Measurements from ENCODE around the genes PLK1 and XPO6.

GRCh38 chr16:23594261-23594512 lies 1.9 kb downstream of the NDUFAB1 start:
- PRO-cap: no peak
- RAMPAGE, long total RNA, 4 experiments: no peak in any of the 4 experiments

- PRO-cap: no peak
- RAMPAGE, long total RNA, 4 experiments: no peak in any of the 4 experiments
These were observed at the start of gene PLK1 for GRCh38 chr16:23678553-23679637. PLK1 (plus strand) TSS chr16:23678889.

- PRO-cap: no peak
- RAMPAGE, long total RNA, 4 experiments: no peak in any of the 4 experiments
These were observed 9.9 kb downstream of the PLK1 start for GRCh38 chr16:23688488-23689075.

DNA sequence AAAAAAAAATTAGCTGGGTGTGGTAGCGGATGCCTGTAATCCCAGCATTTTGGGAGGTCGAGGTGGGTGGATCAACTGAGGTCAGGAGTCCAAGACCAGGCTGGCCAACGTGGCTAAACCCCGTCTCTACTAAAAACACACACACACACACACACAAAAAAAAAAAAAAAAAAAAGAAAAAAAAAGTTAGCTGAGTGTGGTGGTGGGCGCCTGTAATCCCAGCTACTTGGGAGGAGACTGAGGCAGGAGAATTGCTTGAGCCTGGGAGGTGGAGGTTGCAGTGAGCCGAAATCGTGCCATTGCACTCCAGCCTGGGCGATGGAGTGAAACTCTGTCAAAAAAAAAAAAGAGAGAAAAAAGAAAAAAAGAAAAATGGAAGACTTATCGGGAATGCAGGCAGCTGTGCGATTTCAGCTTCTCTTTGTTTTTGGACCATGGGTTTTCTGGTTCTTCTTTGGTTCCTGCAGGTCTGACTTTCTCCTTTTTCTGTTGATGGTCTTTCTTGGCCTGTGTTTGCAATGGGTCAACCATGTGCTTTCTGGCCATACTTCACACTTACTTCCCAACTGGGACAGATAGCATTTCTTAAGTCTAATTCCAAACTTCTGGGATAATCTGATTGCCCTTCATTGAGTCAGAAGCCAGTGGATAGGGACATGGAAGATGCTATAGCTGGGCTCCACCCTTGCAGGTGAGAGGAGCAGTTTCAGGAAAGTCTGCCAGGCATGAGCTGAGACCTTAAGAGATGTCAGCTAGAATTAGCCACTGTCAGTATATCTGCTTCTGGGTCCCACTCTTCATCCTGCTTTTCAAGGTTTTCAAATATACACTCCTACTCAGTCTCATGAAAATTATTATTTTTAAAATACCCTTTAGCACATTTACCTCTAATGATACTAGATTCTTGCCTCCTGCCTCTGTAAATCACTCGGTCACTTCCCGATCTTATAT lies 37.5 kb downstream of the PRKCB start:
- PRO-cap: no peak
- RAMPAGE, long total RNA, 4 experiments: no peak in any of the 4 experiments

GRCh38 chr16:24731048-24731633 lies 1.7 kb downstream of the TNRC6A start:
- PRO-cap: no peak
- RAMPAGE, long total RNA, 4 experiments: no peak in any of the 4 experiments

GRCh38 chr16:24810856-24811497 lies 34.8 kb upstream of the SLC5A11 start:
- PRO-cap: no peak
- RAMPAGE, long total RNA, 4 experiments: no peak in any of the 4 experiments

DNA sequence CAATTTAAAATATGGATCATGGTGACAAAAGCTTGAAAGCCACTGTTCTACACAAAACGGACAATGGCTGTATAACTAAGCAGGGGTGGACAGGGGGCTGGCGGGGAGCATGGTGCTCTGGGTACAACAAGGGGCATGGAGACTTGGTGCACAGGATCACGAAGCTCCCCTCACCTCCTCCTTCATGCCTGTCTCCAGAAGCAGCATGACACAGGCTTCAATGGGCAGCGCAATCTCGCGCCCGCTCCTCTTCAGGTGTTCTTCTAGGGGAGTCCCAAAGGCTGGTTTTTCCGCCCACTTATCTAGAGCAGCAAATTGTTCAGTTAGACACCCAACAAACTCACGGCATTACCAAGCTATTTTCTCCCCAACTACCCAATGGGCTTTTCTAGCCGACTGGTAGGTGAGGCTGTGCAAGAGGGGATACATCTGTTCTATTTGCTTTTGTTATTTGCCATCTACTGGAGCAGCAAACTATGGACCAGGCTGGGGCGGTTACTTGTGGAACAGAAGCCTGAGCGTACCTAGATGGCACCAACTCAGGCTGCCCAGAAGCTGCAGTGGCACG lies 60.7 kb downstream of the ARHGAP17 start:
- PRO-cap: no peak
- RAMPAGE, long total RNA, 4 experiments: no peak in any of the 4 experiments

GRCh38 chr16:25051841-25052349 lies 36.7 kb upstream of the ARHGAP17 start:
- PRO-cap: no peak
- RAMPAGE, long total RNA, 4 experiments: no peak in any of the 4 experiments

DNA sequence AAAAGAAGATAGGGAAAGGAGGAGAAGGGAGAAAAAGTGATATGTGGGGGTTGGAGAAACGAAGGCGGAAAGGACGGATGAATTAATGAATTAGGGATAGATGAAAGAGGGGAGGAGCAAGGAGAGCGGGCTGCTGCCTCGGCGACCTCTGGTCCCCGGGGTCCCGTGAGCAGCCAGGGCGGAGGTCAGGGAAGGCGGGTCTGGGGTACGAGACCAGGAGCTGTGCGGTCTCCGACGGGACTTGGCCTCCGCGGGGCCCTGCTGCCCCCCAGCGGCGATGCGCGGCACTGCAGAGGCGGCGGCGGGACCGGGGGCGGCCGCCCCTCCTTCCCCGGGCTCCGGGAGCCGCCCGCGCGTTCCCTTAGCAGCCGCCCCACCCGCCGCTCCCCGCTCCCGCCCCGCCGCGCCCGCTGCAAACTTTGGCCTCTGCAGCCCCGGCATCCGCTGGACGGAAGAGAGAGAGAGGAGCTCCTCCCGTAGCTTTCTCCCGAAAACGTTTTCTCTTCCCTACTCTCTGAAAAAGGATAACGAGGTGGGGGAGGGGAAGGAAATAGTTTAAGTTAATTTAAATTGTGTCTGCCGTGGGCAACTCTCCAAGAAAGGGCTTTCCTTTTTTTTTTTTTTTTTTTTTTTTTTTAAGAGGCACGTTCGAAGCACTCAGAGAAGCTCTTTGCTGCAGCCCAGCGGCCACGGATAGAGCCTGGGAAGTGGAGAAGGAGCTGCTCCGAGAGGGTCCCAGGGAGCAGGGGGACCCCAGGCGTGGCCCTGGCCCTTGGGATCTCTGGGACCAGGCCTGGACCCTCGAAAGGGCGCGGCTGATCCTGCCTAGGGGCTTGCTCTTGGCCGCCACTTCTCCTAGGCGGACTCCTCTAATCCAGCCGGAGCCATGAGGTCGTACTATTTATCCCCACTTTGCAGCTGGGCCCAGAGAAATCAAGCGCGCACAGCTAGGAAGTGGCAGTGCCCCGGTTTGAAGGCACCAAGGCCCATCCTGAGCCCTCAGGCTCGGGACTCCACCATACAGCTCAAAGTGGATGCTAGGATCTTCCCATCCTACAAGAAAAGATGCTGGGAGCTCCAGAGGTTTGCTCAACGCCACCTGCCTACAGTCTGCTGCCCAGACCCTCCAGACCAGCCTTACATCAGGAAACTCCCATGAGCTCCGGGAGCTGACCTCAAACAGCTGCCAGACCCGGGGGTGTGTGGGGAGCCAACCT lies 43.2 kb downstream of the C16orf82 start:
- PRO-cap: no peak
- RAMPAGE, long total RNA, 4 experiments: no peak in any of the 4 experiments

DNA sequence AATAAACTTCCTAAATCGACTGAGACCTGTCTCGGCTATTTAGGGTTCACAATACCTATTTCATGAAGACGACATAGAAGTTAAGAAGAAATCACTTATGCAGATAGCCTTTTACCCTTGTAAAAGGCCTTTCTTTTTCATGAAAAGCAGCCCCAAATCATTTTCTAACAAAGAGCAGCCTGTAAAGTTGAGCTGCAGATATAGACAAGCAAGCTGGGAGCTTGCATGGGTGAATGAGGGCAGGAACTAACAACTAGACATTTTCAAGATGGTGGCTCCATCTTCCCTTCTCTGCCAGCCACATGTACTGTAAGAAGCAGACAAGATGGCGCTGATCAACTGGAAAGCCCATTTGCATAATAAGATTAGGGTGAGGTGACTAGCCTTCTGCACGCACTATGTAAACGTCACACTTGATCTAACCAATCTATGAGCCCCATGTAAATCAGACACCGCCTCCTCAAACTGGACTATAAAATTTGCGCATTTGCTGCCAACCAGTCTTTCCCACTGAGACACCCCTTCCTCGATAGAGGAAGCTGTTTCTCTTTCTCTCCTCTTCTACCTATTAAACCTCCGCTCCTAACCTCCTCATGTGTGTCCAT lies 4.6 kb upstream of the KDM8 start:
- PRO-cap: no peak
- RAMPAGE, long total RNA, 4 experiments: no peak in any of the 4 experiments

GRCh38 chr16:27219246-27219782 lies 16.0 kb downstream of the KDM8 start:
- PRO-cap: no peak
- RAMPAGE, long total RNA, 4 experiments: no peak in any of the 4 experiments

DNA sequence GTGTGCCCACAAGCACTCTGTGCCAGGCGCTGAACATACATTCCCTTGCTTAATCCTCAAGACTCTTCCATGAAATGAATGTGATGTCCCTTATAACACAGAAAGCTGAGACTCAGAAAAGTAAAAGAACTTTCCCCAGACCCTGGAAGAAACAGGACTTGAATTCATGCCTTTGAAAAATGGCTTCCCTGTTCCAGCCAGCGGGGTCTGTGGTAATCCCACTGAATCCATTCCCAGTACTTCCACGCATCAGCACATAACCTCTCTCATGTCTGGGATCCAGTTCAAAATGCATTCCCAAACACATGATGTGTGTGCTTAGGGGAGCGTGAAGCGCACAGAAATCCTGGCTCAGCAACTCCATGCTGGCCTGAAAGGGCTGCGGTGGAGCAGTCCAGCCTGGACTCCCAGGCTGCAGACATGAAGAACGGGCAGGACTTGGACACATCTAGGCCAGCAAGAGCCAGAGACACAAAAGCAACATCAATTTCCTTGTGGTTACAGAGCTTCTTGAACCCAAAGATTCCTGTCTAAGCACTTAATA lies 23.4 kb downstream of the NSMCE1 start:
- PRO-cap: no peak
- RAMPAGE, long total RNA, 4 experiments: no peak in any of the 4 experiments

- PRO-cap: no peak
- RAMPAGE, long total RNA, 4 experiments: no peak in any of the 4 experiments
These were observed 10.3 kb downstream of the NSMCE1 start for GRCh38 chr16:27258066-27258796.

GRCh38 chr16:27315949-27316330 lies 2.2 kb downstream of the IL4R start:
- PRO-cap: no peak
- RAMPAGE, long total RNA, 4 experiments: no peak in any of the 4 experiments

DNA sequence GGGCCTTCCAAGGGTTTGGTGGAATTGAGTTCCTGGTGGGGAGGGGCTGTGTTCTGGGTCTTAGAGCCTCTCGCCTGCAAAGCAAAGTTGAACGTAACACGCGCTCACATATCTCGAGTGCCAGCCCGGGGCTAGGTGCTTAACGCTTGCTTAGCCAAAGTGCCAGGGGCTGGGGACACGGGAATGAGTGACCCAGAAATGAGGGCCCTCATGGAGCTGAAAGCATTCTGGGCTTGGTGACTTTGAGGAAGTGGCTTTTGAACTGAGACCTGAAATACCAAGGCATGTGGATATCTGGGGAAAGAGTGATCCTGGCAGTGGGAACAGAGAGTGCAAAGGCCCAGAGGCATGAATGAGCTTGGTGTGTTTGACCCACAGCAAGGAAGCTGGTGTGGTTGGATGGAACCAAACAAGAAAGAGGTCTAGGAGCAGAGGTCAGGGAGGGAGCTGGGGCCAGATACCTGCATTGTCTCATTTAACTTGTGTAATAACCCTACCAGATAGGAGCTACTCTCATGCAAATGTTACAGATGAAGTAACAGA lies 5.1 kb downstream of the IL4R start:
- PRO-cap: no peak
- RAMPAGE, long total RNA, 4 experiments: no peak in any of the 4 experiments

DNA sequence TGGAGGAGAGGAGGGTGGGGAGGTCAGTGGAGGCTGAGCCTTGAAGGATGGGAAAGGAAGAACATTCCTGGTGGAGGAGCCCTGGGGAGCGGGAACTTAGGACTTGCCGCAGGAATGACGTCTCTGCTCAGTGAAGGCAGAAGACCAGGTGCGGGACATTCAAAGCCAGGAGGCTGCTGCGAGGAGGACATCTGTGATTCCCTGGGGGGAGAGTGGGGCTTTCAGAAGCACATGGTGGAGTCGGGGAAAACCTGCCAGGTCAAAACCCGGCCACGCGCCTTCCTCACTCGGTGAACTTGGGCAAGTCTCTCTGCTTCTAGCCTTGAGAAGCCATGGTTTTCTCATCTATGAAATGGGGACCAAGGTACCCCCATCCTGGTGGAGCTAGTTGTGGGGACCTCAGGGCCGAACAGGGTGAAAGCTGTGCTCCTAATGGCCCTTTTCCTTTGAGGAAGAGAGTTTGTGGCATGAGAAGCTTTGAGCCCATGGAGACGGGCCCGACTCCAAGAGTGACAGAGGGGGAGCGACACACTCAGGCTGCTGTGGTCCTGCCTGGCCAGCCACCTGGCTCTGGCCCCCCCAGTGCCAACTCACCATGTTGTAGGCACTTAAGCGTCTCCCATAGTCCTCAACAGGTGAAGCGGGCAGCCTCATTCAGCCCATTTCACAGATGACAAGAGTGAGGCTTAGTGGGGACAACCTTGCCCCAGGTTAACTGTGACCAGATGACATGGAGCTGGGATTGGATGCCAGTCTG lies 1.5 kb downstream of the IL21R start:
- PRO-cap: no peak
- RAMPAGE, long total RNA, 4 experiments: no peak in any of the 4 experiments

GRCh38 chr16:27405956-27407054 lies 4.3 kb downstream of the IL21R start:
- PRO-cap: no peak
- RAMPAGE, long total RNA, 4 experiments: no peak in any of the 4 experiments

- PRO-cap: no peak
- RAMPAGE, long total RNA, 4 experiments: no peak in any of the 4 experiments
These were observed 5.2 kb downstream of the IL21R start for GRCh38 chr16:27407055-27407665.

- PRO-cap: no peak
- RAMPAGE, long total RNA, 4 experiments: no peak in any of the 4 experiments
These were observed 475 bp downstream of the KATNIP start for GRCh38 chr16:27550252-27550986.

GRCh38 chr16:28211690-28212436 lies at the start of gene XPO6:
XPO6 (minus strand) TSS chr16:28211965.
- PRO-cap: unidirectional peak, minus-strand start at chr16:28211890; unidirectional peak, minus-strand start at chr16:28211965; unidirectional peak, minus-strand start at chr16:28212026
- RAMPAGE, long total RNA, 4 experiments: no peak in any of the 4 experiments

Measured in suprapubic skin (tissue), 4 donors.